SK-N-DZ (cell line): Measurements from ENCODE around the gene TRPM7.

GRCh38 chr15:50183163-50183999, 1.4 kb downstream of the SLC27A2 start:
RAMPAGE:
- cytosol, long total RNA: no peak
- nucleus, long total RNA: no peak

RAMPAGE:
- cytosol, long total RNA: no peak
- nucleus, long total RNA: no peak
These were observed 17.1 kb downstream of the USP8 start for GRCh38 chr15:50441343-50441645.

RAMPAGE:
- cytosol, long total RNA: no peak
- nucleus, long total RNA: no peak
These were observed 9.4 kb downstream of the USP50 start for GRCh38 chr15:50536969-50537526.

GRCh38 chr15:50686470-50687503, at the start of gene TRPM7:
Gene TRPM7 (minus strand): TSS chr15:50686797.
RAMPAGE:
- cytosol, long total RNA: start-site peak on the minus strand at chr15:50686756-50686797, 71 and 83 reads in 2 replicates
- nucleus, long total RNA: start-site peak on the plus strand at chr15:50686878-50686947, 108 and 39 reads in 2 replicates

RAMPAGE:
- cytosol, long total RNA: no peak
- nucleus, long total RNA: no peak
These were observed 16.3 kb upstream of the TRPM7 start for GRCh38 chr15:50702838-50703357.

DNA sequence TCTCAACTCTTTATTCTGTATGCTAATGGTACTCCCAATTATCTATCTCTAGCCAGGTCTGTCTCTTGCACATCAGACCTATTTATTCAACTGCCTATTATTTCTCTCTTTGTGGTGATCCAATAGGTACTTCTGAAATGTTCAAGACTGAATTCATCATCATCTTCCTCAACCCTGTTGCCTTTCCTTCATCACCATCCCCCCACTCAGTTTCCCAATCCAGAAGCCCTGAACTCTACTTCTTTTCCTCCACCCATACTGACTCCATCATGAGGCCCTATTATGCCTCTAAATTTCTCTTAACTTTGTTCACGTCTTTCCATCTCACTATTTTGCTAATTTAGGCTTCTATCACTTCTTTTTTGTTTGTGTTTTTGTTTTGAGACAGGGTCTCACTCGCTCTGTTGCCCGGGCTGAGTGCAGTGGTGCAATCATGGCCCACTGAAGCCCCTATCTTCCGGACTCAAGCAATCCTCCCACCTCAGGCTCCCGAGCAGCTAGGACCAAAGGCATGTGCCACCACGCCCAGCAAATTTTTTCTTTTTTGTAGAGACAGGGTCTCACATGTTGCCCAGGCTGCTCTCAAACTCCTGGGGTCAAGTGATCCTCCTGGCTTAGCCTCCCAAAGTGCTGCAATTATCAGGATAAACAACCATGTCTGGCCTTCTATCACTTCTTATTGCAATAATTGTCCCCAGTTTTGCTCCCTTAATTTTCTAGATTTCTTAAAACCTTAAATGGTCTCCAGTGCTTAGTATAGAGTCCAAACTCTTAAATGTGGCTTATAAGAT, 30.4 kb upstream of the TRPM7 start:
RAMPAGE:
- cytosol, long total RNA: no peak
- nucleus, long total RNA: no peak

DNA sequence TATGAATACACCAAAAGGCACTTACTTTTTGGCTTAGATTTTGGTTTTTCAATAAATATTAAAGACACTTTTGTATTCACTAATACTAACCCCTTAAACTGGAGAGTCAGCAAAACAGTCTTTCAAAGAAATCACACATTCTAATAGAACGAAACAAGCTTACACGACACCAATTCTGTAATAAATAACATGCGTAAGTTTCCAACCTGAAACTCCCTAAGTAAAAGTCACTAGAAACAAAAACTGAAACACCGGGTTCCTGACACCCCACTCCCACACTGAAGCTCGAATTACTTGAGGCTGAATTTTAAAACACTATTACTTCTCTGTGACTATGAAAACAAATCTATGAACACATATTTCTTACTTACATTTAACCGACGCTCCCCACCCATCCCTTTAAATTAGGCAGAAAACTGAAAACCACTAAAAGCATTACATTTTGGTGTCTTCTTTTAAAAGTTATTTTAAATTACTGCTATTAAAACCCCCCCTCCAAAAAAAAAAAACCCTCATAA, 1.0 kb downstream of the SPPL2A start:
RAMPAGE:
- cytosol, long total RNA: no peak
- nucleus, long total RNA: no peak

RAMPAGE:
- cytosol, long total RNA: no peak
- nucleus, long total RNA: no peak
These were observed 36.0 kb downstream of the AP4E1 start for GRCh38 chr15:50944488-50944862.

DNA sequence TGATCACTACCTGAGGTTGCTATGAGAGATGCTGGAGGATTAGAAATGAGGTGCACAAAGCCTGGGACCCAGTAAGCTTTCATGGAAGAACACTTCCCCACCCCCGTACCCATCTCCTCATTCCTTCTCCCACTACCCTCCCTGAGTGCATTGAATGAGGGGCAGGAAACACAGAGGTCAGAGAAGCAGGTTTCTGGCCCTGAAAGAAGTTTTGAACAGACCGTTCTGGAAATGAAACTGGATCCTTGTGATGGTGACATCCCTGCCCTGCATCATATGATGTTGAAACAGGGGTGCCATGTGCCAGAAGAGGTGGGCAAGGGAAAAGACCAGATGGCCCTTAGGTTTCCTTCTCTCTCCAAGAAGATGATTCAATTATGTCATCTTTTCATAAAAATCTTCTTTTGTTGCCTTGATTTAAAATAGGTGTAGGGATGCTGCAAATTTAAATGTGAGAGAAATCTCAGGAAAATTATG, 19.7 kb upstream of the TNFAIP8L3 start:
RAMPAGE:
- cytosol, long total RNA: no peak
- nucleus, long total RNA: no peak

DNA sequence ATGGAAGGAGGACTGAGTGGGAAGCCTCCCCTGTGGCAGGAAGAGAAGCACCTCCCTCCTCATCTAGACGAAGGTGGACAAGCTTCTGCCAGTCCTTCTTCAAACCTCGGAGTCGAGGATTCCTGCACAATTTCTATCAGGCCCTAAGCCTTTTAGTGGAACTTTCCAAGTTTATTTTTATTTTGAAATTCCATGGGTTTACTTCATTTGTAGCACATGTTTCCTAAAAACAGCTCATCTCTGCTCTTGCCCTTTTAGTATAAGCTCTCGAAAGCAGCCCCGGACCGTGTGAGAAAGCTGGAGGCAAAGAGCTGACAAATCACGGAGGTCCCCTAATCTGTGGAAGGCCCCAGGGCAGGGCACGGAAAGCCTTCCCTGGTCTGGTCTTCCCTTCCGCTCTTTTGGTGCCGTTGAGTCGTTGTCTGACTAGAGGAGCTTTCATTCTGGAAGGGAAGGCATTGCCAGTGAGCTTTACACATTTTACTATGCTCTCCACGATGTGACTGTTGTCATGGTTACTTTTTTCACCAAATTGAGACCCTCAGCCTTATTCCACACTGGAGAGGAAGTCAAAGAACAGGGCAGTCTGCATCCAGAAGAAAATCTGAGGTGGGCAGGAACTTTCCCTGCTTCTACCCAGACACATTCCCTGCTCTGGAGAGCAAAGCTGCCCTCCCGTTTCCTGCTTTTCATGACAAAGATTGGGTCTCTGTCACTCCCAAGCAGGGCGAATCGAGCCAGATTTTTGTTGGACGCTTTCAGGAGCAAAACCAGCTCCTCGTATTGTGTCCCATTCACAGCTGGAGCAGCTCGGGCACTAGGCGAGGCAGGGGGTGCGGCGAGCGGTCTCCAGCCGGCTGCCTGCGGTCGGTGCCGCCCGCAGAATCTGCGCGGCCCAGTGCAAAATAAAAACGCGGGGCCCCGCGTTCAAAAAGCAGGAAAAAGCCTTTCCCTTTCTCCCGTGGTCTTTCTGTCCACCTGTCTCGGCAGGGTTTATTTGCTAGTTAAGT, 71.7 kb downstream of the CYP19A1 start:
RAMPAGE:
- cytosol, long total RNA: no peak
- nucleus, long total RNA: no peak

RAMPAGE:
- cytosol, long total RNA: no peak
- nucleus, long total RNA: no peak
These were observed 35.5 kb downstream of the CYP19A1 start for GRCh38 chr15:51302784-51303414.

DNA sequence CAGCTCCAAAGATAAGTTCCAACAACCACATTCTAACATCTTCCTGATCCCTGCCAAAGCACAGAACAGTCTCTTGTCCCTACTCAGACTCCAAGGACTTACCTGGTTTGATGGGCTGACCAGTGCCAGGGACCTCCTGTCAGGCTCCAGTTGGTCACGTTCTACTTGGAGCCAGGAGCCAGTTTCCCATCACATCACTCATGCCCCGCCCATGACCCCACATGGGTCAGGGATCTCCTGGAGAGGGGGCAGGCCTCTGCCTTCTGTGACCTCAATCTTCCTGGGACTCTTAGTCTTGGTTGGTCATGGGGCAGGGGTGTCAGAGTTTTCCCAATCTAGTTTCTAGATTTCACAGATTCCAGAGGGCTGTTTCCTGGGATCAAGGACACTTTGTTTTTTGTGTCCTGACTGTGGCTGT, 20.1 kb downstream of the CYP19A1 start:
RAMPAGE:
- cytosol, long total RNA: no peak
- nucleus, long total RNA: no peak

DNA sequence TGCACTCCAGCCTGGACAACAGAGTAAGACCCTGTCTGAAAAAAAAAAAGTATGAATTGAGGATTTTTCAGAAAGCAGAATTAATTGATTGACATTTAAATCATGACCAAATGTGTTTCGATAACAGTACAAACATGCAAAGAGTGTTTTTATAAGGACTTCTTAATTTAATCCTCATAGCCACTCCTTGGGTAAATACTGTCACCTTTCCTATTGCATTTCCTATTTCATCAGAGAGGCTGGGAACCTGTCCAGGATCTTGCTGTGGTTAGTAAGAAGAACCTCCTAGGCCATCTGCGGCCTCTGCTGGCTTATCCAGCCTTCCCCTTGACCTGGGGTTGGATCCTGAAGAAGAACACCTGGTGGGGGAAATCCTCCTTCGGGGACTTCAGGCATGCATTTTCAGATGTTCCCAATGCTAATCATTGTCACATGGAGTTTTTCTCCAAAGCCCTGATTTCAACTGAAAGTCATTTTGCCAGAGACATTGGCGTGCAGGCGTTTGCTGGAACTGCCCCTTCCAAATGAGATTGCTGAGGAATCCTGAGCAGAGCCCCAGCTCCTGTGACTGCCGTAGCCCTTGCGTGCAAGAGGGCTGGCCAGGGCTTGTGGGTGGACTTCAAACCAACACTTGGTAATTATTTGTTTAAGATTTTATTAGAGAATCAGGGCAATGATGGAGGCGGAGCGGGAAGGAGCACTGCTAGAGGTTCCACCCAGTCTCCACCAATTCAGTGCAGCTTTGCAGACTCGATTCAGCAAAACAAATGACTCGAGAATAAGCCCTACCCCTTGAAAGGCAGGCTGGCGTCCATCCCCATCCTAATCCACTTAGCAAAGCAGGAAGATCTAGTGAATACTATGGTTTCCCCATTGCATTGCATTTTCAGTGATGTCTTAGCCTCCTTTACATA, 25.6 kb downstream of the GLDN start:
RAMPAGE:
- cytosol, long total RNA: no peak
- nucleus, long total RNA: no peak

DNA sequence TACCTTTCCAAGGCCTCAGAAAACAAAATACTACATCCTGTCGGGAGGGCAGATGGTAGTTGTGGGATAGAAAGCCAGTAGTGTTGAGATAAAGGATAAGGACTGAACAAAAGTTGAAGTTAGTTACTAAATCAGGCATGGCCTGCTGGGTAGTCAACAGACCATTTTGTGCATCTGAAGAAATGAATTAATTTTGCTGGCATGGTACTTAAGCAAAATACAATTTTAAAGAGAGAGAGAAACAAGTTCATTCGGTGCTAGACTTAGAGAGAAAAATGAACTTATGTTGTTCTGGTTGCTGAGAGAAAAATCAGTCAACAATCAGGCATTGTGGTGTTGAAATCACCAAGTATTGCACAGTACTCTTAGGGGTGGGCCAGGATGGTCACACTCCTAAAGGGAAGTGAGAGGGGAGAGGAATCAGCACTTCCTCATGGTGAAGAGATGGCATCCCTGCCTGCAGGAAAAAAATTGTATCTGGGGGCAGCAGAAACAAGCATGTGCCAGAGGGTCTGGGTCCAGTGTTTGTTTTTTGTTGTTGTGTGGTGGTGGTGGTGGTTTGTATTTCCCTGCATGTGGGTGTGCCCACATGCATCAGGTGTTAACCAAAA, 7.0 kb upstream of the DMXL2 start:
RAMPAGE:
- cytosol, long total RNA: no peak
- nucleus, long total RNA: no peak

GRCh38 chr15:51731407-51732356, 5.8 kb downstream of the LYSMD2 start:
RAMPAGE:
- cytosol, long total RNA: no peak
- nucleus, long total RNA: no peak

DNA sequence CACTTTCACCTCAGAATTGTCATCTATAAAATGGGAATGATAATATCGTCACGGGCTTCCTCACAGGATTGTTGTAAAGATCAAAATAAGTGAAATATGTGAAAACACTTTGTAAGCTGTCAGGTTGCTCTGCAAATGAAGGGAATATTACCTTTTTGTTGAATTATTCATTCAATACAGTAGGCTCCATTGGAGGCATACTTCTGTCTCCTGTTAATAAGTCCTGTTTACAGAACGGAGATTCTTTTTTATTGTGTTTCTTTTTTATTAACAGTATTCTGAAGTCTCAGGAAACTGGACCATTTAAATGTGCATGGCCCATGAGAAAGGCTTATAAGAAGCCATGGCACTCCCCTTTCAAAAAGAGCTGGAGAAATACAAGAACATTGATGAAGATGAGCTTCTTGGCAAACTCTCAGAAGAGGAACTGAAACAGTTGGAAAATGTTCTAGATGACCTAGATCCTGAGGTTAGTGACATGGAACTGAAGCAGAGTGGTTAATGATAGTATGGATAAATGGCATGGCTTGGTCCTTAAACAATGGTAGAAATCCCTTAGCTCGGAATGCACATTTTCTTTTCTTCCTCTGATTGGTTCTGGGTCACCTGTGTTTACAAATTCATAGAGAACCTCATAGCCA, 14.8 kb downstream of the TMOD2 start:
RAMPAGE:
- cytosol, long total RNA: no peak
- nucleus, long total RNA: no peak

RAMPAGE:
- cytosol, long total RNA: no peak
- nucleus, long total RNA: no peak
These were observed 16.6 kb downstream of the TMOD2 start for GRCh38 chr15:51767937-51768447.

RAMPAGE:
- cytosol, long total RNA: no peak
- nucleus, long total RNA: no peak
These were observed 19.6 kb downstream of the TMOD3 start for GRCh38 chr15:51848782-51849704.

RAMPAGE:
- cytosol, long total RNA: no peak
- nucleus, long total RNA: no peak
These were observed 27.4 kb downstream of the TMOD3 start for GRCh38 chr15:51856639-51857413.

DNA sequence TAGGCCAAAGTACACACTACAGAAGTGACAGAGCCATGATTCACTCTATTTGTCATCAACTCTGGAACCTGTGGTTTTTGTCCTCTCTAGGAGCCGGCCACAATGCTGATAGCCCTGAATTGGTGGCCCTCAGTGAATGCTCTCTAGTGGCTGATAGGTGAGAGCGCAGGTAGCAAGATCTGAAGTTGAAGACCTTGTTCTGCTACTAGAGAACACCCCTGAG, 64.1 kb downstream of the LEO1 start:
RAMPAGE:
- cytosol, long total RNA: no peak
- nucleus, long total RNA: no peak